ENCODE measurements around the gene TRPC6.

DNA sequence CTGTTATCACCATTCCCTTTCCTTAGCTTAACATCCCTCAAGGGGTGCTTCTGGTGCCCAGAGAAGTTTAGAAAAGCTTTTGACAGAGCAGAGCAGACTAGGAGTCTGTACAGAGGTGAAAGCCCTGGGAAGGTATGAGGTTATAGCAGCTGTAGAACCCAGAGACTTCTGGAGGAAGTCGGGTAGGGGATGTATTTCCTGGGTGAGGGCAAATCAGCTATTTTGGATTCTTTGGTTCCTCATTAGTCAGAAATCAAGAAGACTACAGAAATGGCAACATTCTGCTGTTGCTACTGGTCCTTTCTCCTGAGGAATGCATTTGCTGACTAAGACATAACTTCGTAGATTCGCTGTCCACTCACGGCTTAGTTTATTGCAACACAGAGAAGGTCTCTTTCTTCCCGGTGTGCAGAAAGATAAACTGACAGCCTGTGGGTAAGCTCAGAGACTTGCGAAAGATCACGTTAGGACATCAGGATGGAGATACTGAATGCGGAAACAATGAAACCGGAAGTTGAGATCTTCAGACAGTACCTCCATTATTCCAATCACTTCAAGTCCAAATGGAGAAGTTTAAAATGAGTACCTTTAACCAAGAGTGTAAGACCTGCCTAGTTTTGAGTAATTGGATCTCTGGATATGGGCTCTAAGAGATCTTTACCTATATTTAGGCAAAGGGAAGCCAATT is 25.4 kb upstream of the SESN3 start:
- PRO-cap, 2 experiments, result peak in 1 of 2 experiments; most common minus-strand start position 170 of the sequence (in 1)

DNA sequence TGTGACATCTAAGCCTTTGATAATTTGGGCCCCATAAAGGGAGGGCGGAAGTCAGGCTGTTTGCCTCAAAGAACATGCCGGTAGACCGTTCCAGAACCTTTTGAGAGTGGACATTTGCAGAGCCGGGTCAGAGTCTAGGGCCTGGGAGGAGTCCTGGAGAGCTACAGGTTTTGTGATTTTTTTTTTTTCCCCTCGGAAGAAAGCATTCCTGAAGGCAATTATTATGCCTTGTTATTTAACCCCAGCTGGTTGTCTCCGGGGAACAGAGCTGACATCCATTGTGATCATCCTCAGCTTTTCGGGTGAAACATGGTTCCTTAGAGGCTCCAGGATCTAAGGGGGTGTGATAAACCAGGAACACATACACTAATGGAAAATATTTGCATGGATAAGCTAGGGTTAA is 68.5 kb upstream of the SESN3 start:
- PRO-cap, 2 experiments, result no peak in any of the 2 experiments

DNA sequence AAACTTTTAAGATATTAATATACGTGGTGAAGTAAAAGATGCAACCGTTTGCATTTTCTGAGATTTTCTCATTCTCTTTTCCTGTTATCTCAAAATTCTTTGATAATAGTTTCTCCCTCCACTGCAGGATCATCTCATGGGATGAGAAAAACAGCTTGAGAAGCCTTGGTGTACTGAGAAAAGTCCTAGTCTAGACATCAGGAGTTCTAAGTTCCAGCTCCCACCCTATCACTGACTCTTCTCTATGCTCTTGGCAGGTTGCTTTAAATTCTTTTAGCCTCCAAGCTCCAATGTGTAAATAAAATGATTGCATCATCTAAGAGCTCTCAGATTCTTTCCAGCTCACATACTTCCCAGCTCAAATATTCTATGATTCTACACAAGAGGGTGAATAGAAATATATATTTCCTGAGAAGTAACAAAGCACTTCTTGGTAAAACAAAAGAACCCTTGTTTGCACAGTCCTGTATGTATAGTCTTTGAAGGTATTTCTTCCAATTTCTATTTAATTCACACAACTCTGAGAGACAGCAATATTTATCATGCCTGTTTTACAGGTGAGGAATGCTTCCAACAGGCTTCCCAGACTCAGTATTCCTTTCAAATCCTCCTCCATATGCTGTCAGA is 109.0 kb downstream of the FAM76B start:
- PRO-cap, 2 experiments, result no peak in any of the 2 experiments

- PRO-cap, 2 experiments, result no peak in any of the 2 experiments
Observed at GRCh38 chr11:95788855-95789299, 705 bp downstream of the FAM76B start.

- PRO-cap, 2 experiments, result no peak in any of the 2 experiments
Observed at GRCh38 chr11:95899536-95900054, 24.3 kb downstream of the MTMR2 start.

DNA sequence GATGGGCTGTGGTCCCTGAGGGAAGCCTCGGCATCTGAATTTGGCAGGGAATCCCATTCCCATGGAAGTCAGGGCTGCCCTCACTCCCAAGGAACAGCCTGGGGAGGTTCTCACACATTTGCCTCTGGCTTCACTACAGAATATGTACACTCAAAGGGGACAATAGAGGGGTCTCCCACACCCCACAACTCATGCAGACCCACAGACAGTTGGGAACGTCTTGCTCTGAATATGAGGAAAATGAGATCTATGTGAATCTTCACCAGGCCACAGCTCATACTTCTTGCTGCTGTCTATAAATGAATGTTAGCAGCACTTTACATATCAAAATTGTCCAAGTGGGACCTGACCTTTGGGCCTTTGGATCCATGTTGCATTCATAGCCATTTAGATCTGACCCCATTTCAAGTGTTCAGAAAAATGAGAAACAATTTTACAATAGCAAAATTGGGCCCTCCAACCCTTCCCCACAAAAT is 152.7 kb upstream of the MTMR2 start:
- PRO-cap, 2 experiments, result no peak in any of the 2 experiments

DNA sequence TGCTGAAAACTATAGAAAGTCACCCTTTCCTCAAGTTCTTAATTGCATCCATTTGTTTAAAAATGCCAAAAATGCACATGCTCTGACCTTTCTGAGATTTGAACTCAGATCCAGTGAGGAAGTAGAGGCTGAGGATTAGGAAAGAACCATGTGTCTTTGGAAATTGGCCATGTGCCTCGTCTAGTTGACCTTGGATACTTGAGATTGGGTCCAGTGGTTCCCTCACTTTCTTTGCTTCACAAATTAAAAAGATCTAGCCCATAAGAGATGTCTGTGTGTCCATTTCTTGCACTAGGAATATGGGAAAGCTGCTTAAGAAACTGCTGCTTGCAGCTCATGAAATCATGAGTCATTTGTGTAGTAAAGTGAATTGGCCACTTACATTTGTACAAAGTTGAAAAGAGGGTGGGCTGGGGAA is 128.2 kb downstream of the MAML2 start:
- PRO-cap, 2 experiments, result no peak in any of the 2 experiments

DNA sequence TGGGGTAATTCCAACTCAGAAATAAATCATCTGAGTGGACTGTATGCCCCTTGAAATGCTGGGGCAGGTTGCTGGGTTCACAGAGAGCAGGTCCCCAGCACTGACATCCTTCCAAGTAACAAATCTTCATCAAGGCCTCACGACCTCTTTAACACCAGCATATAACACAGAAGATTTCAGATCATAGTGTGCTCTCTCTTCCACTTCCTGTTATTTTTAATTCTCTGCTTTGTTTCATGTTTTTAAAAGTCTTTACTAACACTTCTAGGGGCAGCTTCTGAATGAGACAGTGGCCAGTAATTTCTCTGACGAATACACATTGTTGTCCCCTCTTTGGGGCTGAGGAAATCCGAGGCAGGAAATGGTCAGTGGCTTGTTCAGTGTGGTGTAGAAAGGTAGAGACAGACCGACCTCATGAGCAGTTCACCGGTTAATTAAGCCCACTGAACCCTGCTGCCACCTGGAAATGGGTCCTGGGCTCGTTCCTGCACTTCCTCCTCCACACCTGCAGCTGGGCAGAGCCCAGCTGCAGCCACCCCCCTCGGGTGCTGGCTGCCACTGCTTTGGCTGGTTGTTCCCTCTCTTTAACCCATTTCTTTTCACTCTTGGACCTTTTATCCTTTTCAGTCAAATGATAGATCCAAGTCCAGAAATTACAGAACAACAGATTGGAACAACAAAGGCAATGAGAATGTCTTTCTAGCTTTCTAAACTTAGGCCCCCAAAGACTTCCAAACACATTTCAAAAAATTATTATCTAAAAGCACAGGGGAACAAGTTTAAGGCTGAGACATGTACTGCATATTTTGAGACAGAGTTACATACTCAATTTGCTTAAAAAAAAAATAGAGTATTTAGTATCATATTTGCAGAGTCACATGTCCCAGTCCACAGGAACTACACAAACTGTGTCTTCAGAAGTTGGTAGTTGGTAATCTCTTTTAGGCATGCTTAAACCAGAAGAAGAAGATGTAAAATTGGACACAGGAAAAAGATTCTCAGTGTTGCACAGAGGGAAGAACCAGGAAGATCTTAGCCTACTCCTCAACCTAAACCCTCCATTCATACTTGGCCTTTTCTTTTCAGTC is 127.4 kb downstream of the MAML2 start:
- PRO-cap, 2 experiments, result no peak in any of the 2 experiments

DNA sequence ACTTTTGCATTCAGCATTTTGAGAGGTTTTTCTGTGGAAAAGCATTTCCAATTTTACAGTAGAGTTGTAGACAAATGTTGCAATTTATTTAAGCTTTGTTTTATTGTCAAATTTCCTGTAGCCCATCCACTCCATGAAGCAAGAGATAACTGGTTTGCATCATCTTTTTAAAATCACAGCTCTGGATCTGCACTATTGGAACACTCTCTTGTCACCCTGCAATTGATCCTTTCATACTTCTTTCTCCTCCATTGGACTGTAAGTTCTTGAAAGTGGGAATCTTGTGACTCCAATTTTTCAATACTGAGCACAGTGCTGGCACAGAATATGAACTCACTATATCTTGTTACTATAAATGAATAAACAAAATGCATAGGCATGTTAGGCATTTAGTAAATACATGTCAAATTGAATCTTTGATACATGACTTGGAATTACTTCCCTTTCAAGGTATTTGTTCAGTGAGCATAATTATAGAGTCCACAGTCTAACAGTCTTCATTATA is 85.9 kb downstream of the MAML2 start:
- PRO-cap, 2 experiments, result no peak in any of the 2 experiments

- PRO-cap, 2 experiments, result peak in 1 of 2 experiments; most common plus-strand start chr11:96341926 (in 1); most common minus-strand start chr11:96341798 (in 1)
Observed at GRCh38 chr11:96341032-96342084, 1.6 kb downstream of the MAML2 start.

- PRO-cap, 2 experiments, result no peak in any of the 2 experiments
Observed at GRCh38 chr11:96384601-96385078, 5.1 kb downstream of the CCDC82 start.

DNA sequence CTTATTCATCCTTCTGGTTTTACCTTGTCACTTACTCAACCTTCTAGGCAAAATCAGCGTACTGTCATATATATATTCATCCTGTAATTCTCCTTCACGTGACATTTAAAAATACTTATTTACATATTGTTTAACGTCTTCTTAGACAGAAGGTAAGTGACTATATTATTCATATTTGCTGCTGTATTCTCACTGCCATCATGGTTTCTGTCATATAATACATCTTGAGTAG is 1084.4 kb downstream of the JRKL start:
- PRO-cap, 2 experiments, result no peak in any of the 2 experiments

DNA sequence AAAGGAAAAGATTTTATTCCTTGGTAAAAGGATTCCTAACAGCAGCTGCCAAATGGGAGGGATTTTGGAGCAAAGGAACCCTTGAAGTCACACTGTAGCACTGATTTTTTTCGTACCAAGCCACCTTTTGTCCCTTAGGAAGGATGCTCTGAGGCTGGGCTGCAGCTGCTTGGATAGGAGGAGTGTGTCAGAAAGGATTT is 2.6 kb downstream of the ARHGAP42 start:
- PRO-cap, 2 experiments, result peak in 1 of 2 experiments; most common minus-strand start position 102 of the sequence (in 1)

DNA sequence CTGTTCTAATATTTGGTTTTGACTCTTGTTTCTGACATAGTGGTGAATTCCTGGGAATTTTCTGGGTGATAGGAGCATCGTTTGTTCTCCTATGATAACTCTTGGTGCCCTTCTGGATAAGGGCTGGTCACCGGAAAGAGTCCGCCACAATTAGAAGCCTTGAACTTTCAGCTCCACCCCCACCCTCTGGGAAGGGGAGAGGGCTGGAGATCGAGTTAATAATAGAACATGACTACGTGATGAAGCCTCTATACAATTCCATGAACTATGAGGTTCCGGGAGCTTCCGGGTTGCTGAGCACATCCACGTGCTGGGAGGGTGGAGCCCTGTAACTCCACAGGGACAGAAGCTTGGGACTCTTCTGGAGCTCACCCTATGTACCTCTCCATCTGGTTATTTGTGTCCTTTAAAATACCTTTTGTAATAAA is 40.3 kb downstream of the ARHGAP42 start:
- PRO-cap, 2 experiments, result no peak in any of the 2 experiments

DNA sequence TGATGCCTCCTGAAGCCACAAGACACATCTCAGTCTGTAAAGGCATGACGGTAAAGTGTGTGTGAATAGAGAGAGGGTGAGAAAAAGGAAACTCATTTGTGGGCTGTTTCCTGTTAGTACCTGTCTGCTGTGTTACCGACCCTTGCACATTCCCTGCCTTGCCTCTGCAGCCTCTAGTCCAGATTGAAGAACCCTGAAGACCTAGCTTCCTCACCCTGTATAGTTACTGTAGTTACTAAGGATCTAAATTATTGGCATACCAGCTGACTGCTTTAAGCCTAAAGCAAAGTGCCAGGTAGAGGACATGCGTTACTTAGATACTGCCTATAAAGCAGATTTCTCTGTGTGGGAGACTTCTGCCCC is 54.3 kb downstream of the ARHGAP42 start:
- PRO-cap, 2 experiments, result no peak in any of the 2 experiments

- PRO-cap, 2 experiments, result no peak in any of the 2 experiments
Observed at GRCh38 chr11:100861240-100862041, 174.4 kb downstream of the ARHGAP42 start.

DNA sequence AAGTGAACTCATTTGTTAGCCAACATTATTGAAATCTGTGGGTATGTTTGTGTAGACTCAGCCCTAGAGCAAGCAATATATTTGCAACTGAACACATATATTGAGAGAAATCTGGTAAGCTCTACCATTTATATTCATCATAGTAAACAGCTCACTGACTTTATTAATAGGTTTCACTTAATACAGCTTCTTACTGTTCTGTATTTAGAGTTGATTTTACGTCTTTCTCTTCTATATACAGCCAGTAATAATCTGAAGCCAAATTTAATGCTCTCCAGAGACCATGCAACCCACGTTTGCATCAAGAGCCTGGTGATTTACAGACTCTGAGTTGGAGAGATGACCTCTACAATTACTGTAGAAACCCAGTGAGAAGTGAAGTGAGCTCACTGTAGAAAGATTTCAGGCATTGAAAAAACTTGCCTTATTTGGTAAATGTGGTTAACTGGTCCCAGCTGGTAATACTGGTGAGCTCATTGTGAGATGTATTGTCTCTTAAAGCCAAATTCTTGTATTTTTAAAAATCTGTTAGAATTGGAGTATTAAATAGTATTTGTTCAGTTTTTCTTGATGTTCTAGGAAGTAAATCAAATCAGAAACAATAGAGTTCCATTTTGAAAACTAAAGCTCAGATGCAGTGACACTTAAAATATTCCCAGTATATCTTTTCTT is 189.7 kb downstream of the ARHGAP42 start:
- PRO-cap, 2 experiments, result no peak in any of the 2 experiments

DNA sequence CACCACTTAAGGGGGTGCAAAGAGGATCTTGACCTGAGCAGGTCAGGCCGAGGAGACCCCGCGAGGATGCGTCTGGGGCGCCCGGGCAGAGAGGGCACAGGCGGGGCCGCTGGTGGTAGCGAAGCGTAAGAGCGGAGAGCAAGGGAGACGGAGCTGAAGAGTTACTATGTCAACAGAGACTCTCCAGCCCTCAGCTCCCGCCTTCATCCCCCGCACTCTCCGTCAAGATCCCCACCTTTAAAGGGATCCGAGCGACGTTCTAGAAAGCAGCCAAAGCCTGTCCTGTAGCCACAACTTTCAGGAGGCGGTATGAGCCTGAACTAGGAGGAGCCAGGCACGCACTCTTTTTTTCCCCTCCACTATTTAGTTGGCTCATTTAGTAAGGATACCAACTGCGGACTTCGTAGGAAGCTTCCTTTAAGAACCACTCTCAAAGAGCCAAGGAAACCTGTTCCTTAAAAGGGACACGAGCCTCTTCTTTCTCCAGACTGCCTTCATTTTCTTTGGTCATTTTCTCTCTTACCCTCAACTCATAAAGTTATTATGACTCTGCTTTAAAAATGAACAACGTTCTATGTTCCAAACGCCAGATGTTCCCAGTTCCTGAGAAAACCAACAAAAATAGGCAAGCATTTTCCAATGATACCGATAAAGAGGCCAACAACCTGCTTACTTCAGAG is at the start of gene TRPC6:
TRPC6 (minus strand) TSS at position 311 of the 680 bp plus-strand sequence.
- PRO-cap, 2 experiments, result peak in 1 of 2 experiments; most common plus-strand start position 310 of the sequence (in 1); most common minus-strand start position 299 of the sequence (in 1)

DNA sequence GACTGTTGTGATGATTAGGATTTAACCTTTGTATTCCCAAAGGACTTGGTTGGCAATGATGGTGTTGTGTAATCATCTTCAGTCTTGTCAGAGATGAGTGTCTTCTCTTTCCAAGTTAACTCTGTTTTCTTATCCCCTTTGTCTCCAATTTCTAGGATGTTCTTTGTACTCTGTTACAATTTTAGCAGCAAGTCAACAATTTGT is 310 bp downstream of the ANGPTL5 start:
- PRO-cap, 2 experiments, result no peak in any of the 2 experiments

- PRO-cap, 2 experiments, result no peak in any of the 2 experiments
Observed at GRCh38 chr11:101950530-101951784, 34.6 kb upstream of the ANGPTL5 start.

Measured in cerebral cortex (tissue), 2 donors.